Spleen (tissue), 7 donors: ENCODE measurements around a stretch of chr10.

DNA sequence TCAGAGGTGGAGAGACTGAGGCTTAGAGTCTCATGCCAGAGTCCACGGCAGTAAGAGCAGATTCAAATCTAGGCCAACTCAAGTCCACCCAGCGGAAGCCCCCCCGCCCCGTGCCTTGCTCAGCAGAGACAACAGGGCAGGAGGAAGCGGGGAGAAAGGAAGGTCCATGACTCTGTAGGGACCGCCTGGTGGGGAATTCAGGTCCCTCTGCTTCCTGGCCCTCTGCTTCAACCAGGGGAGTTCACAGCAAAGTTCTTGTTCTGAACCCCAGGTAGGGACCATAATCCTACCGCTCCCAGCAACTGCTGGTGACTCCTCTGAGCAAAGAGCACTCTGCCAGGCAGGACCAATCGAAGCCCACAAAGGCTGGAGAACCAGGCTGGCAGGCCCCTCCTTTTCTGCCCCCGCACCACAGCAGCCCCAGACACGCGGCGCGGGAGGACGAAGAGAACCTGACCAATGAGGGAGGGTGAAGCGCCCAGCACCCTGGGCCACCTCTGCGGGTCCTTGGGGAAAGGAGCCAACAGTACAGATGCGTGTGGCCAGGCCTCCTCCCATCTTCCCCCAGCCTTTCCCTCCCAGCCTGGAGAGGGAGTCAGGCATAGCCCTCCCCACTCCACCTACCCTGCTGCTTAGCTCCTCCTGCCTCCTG is 106.5 kb upstream of the CTBP2 start:
- PRO-cap, 4 experiments: no peak in any of the 4 experiments
- RAMPAGE, long total RNA, 4 experiments: no peak in any of the 4 experiments

- PRO-cap, 4 experiments: no peak in any of the 4 experiments
- RAMPAGE, long total RNA, 4 experiments: no peak in any of the 4 experiments
These were observed 49.3 kb downstream of the TEX36 start for GRCh38 chr10:125633498-125634136.

GRCh38 chr10:125691174-125691748 is 8.3 kb upstream of the TEX36 start:
- PRO-cap, 4 experiments: no peak in any of the 4 experiments
- RAMPAGE, long total RNA, 4 experiments: no peak in any of the 4 experiments

GRCh38 chr10:125823912-125824390 is 605 bp downstream of the BCCIP start:
- PRO-cap, 4 experiments: no peak in any of the 4 experiments
- RAMPAGE, long total RNA, 4 experiments: no peak in any of the 4 experiments

- PRO-cap, 4 experiments: no peak in any of the 4 experiments
- RAMPAGE, long total RNA, 4 experiments: no peak in any of the 4 experiments
These were observed 20.5 kb downstream of the BCCIP start for GRCh38 chr10:125843591-125844562.

- PRO-cap, 4 experiments: no peak in any of the 4 experiments
- RAMPAGE, long total RNA, 4 experiments: no peak in any of the 4 experiments
These were observed 33.6 kb upstream of the ADAM12 start for GRCh38 chr10:126421744-126422374.

GRCh38 chr10:126866951-126867359 is 38.3 kb upstream of the DOCK1 start:
- PRO-cap, 4 experiments: no peak in any of the 4 experiments
- RAMPAGE, long total RNA, 4 experiments: no peak in any of the 4 experiments

DNA sequence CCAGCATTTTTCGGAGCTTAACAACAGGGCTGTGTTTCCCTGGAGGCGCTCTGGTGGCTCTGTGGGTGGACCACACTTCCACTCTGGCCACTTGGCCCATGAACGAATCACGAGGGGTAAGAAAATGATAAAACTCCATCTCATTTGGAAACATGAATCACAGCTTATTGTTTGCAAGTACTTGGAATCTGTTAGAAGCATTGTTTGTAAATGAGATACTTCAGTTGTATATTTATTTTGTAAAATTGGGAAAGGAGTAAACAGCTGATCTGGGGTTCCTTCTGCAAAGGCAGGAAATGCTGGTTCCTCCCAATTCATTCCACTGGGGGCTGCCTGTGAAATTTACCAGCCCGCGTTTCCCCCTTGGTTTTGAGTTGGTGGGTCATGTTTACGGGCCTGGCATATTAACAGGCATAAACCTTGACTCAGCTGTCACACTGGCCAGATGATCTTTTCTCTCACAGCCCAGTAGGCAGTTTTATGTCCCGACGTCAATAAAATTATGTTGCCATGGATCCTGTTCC is 3.2 kb downstream of the DOCK1 start:
- PRO-cap, 4 experiments: no peak in any of the 4 experiments
- RAMPAGE, long total RNA, 4 experiments: no peak in any of the 4 experiments

GRCh38 chr10:127109613-127109950 is 86.8 kb downstream of the INSYN2A start:
- PRO-cap, 4 experiments: peak in 2 of 4 experiments; most common plus-strand start chr10:127109857 (in 2)
- RAMPAGE, long total RNA, 4 experiments: no peak in any of the 4 experiments

DNA sequence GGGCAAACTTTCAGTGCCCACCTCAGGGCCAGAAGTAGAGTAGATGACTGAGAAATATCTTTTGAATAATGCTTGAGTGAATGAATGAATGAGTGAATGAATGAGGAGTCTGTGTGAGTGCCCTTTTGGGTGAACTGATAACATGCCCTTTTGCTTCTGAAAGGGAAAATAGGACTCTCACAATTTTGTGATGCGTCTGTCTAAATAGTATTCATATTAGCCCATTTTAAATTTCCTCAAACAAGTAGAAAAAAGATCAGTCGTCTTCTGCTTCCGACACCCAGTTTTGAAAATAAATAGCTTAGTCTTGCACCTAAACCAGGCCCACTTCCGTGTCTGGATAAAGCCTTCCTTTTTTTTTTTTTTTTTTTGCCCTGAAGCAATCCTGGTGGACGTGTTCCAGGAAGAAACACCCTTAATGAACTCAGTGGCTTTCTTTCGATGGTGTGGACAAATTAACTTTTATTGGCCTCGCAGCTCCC is 32.9 kb downstream of the INSYN2A start:
- PRO-cap, 4 experiments: no peak in any of the 4 experiments
- RAMPAGE, long total RNA, 4 experiments: no peak in any of the 4 experiments

GRCh38 chr10:127911411-127912027 is 4.6 kb downstream of the PTPRE start:
- PRO-cap, 4 experiments: no peak in any of the 4 experiments
- RAMPAGE, long total RNA, 4 experiments: no peak in any of the 4 experiments

GRCh38 chr10:127968396-127968968 is 61.6 kb downstream of the PTPRE start:
- PRO-cap, 4 experiments: no peak in any of the 4 experiments
- RAMPAGE, long total RNA, 4 experiments: no peak in any of the 4 experiments

GRCh38 chr10:127990307-127990838 is 83.5 kb downstream of the PTPRE start:
- PRO-cap, 4 experiments: no peak in any of the 4 experiments
- RAMPAGE, long total RNA, 4 experiments: no peak in any of the 4 experiments

GRCh38 chr10:128048739-128049325 is 77.4 kb downstream of the MKI67 start:
- PRO-cap, 4 experiments: peak in 1 of 4 experiments; most common plus-strand start chr10:128048941 (in 1); most common minus-strand start chr10:128048948 (in 1)
- RAMPAGE, long total RNA, 4 experiments: no peak in any of the 4 experiments

- PRO-cap, 4 experiments: peak in 1 of 4 experiments; most common minus-strand start chr10:128095579 (in 1)
- RAMPAGE, long total RNA, 4 experiments: no peak in any of the 4 experiments
These were observed 30.6 kb downstream of the MKI67 start for GRCh38 chr10:128095421-128096301.

- PRO-cap, 4 experiments: peak in 4 of 4 experiments; most common plus-strand start chr10:128210416 (in 3); most common minus-strand start chr10:128210879 (in 1)
- RAMPAGE, long total RNA, 4 experiments: no peak in any of the 4 experiments
These were observed 84.3 kb upstream of the MKI67 start for GRCh38 chr10:128210208-128211206.

GRCh38 chr10:128212008-128212663 is 85.9 kb upstream of the MKI67 start:
- PRO-cap, 4 experiments: no peak in any of the 4 experiments
- RAMPAGE, long total RNA, 4 experiments: no peak in any of the 4 experiments

DNA sequence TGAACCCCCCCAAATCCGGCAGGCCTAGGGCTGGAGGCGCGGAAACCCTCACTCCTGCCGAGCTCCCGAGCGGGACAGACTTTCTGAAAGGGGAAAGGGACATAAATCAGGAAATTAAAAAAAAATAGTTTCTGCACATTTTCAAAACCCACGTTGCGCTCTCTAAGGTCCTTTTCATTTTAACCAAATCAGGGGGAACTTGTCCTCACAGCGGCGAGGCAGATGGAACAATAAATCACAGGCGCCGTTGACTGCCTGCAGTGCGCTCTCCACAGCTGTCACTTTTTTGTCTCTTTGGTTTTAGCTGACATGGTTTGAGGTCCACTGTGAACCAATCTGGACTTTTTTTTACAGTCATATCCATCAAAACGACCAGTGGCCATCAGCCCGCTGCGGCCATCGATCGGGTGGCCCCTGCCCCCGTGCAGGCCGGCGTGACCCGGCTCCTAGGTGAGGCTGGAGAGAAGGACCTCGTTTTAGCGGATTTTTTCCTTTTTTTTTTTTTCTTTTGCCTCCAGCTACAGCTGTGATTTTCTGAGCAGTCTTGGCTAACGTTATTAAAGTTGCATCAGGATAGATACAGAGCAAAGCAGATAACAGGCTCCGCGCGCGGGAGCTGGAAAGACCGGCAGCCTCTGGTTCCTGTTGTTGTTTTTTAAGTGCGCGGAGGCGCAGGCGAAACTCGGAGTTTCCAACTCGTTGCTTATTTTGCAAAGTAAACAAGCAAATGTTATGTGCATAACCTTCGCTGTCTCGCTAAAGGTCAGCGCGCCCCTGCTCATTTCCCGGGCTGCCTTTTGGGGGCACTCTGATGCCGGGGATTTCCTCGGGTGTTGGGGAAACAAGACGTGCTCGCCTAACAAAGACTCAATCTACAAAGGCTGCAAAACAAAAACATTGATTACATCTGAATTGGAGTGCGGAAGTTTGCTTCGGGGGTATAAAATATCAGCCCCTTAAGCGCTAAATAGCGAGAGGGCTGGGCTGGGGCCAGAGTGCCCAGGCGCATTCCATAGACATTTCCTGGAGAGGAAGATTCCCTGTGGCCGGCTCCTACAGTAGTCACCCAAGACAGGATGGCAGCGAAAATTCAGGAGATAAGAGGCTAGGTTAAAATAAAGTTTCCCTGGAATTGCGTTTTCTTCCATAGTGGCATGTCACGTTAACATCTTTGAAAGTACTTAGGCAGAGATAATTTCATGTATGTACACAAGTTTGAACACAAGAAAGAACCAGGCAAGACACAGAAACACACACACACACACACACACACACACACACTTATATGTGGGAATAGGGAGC is 414.9 kb upstream of the MKI67 start:
- PRO-cap, 4 experiments: no peak in any of the 4 experiments
- RAMPAGE, long total RNA, 4 experiments: no peak in any of the 4 experiments

- PRO-cap, 4 experiments: no peak in any of the 4 experiments
- RAMPAGE, long total RNA, 4 experiments: no peak in any of the 4 experiments
These were observed 445.5 kb upstream of the MGMT start for GRCh38 chr10:129021280-129022177.

DNA sequence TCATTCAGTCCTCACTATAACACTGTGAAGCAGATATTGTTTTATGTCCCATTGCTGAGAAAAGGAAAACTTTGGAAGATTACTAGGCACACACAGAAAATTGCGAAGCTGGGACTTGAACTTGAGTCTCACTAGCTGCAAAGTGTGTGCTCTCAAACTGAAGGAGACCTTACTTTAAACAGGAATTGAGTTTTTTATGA is 306.1 kb upstream of the MGMT start:
- PRO-cap, 4 experiments: peak in 2 of 4 experiments; most common plus-strand start position 113 of the sequence (in 2)
- RAMPAGE, long total RNA, 4 experiments: no peak in any of the 4 experiments